ENCODE data around the gene TOX2.

- PRO-cap = no peak
Observed at GRCh38 chr20:41012627-41013321, 15.8 kb upstream of the TOP1 start.

DNA sequence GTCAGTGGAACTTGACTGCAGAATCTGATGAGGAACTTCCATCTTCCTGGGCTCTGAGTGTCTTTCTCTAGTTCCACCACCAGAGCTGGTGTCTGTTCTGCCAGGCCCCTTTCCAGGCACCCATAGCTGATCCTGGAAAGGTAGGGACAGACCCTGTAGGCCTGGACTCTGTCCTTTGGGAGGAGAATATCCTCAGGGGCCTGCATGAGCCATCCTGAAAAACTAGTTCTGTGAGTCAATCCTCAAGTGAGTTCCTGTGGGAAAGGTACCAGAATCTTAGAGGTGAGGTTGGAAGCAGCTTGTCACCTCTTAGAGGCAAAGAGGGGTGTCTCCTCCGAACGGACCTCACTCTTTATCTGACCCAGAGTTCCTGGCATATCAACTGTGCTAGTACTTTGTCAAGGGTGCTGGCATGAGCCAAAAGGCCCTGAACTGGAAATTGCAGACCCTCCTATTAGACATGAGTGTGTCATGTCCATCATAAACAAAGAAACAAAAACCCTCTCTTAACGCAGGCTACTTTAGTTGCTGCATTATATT, 10.9 kb upstream of the TOP1 start:
- PRO-cap = no peak

DNA sequence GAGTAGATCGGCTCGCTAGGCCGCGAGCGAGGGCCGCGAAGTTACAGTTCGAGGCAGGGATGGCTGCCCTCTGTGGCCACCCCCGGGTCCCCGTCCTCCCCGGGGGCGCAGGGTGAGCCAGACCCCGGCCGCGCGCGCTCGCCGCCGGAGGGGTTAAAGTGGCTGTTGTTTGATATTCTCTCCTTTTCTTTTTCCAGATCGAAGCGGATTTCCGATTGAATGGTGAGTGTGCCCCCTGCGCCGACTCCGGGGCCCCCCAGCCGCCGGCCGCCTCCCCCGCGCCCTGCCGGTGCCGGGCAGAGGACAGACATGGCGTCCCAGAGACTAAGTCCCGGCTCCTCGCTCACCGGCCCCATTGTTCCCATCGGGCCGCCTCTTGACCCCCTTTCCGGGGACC, 610 bp downstream of the TOP1 start:
- PRO-cap = no peak

GRCh38 chr20:41110594-41111367, 26.6 kb upstream of the PLCG1 start:
- PRO-cap = no peak

DNA sequence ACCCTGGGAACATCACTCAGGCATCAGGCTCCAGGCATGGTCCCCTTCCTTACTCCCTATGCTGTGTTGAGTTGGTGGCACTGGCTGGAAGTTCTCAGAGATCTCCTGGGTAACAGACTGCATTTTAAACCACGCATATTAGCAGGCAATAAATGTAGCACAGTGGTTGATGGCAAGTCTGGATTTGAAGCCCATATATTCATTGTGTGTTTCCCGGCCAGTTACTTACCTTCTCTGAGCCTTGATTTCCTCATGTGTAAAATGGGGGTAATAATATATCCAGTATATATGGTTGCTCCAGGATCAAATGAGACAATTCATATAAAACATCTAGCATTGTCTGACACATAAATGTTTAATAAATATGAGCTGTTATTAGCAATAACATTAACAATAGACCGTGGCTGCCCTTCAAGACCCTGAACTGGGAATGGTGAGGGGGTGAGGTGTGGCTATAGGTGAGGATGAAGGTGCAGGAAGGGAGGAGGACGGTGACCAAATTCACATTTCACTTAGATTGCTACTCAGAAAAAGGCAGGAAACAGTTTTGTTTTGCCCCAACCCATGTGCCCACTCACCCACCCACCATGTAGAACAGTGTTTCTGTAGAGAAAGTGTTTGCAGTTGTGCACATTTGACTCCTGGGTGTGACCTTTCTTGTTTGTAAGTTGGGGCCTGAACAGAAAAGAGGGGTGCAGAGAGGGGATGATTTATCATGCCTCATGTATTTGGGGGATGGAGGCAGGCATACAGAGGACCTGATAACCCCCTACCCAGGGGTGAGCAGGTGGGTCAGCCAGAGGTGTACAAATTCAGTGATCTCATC, 2.2 kb downstream of the PLCG1 start:
- PRO-cap = no peak

DNA sequence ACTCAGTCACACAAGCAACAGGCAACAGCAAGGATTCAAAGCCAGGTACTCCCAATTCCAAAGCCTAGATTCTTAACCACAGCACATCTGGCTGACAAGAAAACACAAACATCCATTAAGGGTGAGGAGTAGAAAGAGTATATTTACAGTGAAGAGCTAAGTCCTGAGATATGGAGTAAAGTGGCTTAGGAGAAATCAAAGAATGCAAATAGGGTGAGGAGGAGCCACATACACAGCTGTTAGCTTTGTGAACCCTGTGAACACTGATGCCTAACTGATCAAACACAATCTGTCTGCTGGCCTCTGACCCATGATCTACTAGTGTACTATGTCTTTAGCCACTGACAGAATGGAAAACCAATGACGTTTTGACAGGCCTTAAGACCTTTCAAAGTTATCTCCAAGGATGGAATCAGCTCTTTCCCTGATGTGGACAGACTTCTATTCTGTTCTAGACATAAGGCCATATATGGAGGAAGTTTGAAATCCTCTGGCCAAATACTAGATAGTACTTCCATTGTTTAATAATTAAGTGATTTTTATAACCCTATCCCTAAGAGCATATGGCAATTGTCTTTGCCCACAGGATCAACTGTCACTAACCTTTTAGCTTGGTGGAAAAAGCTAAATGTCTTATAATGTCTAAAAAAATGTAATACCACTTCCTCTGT, 75.1 kb downstream of the ZHX3 start:
- PRO-cap = no peak

DNA sequence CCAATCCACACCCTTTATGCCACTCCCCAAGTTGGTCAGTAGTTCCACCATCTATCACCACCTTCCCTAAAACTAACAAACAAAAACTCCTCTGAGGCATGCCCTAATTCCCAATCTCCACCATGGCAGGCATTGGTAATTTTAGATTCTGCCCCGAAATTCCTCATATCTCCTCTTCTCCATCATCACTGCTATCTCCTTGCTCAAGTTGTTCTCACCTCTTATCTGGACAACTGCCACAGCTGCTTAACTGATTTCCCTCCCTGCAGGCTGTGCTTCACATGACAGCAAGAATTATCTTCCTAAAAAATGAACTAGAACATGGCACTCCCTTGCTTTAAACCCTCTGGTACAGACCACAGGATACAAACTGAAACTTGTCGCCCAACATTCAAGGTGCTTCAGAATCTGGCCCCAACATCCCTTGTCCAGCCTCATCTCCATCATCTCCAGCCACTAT, 55.6 kb downstream of the ZHX3 start:
- PRO-cap = no peak

DNA sequence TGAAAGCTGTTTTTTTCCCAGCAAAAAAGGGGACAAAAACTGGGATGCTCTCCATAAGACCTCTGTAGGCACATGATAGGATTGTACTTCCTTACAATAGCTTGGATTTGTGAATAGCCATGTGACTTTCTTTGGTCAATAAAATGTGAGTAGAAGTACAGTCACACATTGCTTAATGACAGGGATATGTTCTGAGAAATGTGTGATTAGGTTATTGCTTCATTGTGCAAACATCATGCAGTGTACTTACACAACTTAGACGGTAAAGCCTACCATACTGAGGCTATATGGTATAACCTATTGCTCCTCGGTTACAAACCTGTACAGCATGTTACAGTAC, 4.1 kb upstream of the ZHX3 start:
- PRO-cap = no peak

- PRO-cap = no peak
Observed at GRCh38 chr20:41420698-41421555, 54.3 kb upstream of the EMILIN3 start.

- PRO-cap = no peak
Observed at GRCh38 chr20:41557255-41557978, 60.8 kb downstream of the CHD6 start.

- PRO-cap = no peak
Observed at GRCh38 chr20:41670016-41670502, 51.9 kb upstream of the CHD6 start.

DNA sequence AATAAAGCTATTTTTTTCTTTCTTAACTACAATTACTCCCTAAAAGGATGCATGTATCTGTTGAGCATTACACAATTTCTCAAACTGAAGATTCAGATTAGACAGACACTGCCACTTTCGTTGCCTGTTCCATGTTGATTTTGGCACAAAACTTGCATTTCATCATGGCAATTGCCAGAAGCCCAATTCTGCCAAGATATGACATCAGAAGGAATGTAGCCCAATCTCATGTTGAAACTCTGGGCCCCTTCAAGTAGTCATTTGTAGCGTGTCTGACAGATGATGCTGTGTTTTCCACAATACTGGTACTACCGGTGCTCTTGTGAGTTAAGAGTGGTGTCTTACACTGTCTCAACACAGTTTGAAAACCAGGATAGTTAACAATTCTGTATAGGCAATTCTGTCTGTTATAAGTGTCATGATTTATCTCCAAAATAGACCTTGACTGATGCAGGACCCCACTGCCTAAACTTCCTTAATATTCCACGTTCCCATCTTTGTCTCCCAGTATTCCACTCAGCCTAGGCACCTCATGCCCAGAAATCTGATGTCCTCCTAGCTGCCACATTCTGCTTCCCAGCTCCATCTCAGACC, 705.3 kb downstream of the PTPRT start:
- PRO-cap = no peak

DNA sequence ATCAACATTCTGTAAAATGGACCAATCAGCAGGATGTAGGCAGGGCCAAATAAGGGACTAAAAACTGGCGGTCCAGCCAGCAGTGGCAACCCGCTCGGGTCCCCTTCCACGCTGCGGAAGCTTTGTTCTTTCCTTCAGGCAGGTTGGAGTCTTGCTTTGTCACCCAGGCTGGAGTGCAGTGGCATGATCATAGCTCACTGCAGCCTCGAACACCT, 1.4 kb upstream of the SRSF6 start:
- PRO-cap = no peak

DNA sequence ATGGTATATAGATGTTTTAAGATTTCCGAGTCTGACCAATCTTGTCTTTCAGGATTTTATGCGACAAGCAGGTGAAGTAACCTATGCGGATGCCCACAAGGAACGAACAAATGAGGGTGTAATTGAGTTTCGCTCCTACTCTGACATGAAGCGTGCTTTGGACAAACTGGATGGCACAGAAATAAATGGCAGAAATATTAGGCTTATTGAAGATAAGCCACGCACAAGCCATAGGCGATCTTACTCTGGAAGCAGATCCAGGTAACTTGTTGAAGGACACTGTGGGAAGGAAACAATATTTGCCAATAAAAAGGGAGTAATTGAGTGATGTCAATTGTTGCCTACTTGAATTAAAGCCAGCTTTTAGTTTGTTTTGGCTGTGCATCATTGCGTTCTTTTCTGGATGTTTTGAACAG, 2.3 kb downstream of the SRSF6 start:
- PRO-cap = no peak

- PRO-cap = no peak
Observed at GRCh38 chr20:43464036-43464724, 6.5 kb downstream of the SRSF6 start.

GRCh38 chr20:43579711-43580710, 10.7 kb upstream of the IFT52 start:
- PRO-cap = no peak

DNA sequence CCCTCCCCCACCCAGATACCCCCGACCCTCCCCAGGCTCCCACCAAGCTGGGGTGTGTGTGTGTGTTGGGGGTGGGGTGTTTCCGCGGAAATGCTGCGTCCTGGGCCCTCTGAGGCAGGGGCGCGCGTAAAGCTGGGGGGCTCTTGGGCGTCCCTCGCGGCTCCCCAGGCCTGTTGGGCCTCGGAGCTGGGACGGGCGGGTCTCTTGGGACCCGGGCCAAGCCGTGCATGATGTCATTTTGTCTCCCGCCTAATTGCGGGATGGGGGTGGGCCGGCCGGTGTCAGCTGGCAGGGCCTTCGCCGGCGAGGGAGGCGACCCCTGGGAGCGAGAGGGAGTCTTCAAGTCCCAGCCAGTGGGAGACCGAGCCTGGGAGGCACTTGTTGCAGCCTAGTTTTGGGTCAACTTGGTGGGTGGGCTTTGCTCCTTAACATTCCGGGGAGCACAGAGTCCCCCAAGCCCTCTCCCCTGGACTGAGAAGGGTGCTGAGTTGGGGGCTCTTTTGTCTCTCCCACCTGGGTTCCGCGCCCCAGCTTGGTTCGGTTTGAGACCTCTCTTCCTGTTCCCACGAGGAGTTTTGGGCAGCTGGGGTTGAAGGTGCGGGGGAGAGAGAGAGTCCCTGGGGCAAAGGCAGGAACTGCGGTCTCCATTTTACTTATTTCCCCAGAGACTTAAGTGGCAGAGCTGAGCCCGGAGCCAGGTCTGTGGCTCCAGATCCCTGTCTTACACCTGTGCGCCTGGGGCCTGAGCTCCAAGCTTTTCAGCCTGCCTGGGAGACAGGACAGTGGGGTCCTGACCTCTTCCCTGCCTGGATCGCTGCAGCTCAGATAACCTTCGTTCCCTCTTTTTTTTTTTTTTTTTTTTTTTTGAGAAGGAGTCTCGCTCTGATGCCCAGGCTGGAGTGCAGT, 692 bp downstream of the MYBL2 start:
- PRO-cap = no peak

- PRO-cap = bidirectional peak, plus-strand start at chr20:43914852, minus-strand start at chr20:43914701
Observed at GRCh38 chr20:43914648-43915360, at the start of gene TOX2. TSS of gene TOX2 (plus strand) at chr20:43914852.

- PRO-cap = no peak
Observed at GRCh38 chr20:44197344-44197865, 10.4 kb upstream of the JPH2 start.

GRCh38 chr20:44209701-44210109, 866 bp downstream of the OSER1 start:
- PRO-cap = no peak